ENCODE results near the genes MAP1B, TMEM174, ARHGEF28 and HEXB.

DNA sequence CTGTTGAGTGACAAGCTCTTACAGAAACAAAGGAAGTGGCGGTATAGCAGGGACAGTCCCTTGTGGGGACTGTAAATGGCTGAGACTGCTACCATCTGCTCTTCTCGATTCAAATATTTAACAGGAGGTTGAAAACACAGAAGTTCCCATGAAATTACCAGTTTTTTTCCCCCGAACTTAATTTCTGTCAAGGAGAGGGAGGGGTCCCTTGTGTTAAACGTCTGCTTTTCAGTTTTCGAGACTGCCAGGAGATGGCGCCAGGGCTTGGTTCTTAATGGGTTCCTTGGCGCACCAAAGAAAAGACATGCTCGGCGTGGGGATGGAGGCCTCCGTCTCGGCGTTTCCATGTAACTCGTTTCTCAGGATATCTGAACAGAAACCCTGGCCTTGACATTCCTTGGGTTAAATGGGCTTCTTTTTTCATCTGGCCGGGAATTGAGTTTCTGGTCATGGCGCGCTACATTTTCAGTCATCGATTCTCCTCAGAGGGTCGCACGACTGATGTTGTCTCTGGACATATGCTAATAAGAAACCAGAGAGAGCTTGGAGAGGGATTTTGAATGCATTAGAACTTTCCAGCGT lies 63.9 kb downstream of the CARTPT start:
- PRO-cap = no peak
- RRBS = no CpG with 5 or more reads among the region's 20 CpGs

GRCh38 chr5:72106729-72107895 lies at the start of gene MAP1B:
MAP1B (plus strand) TSS chr5:72107475.
- PRO-cap = bidirectional peak, plus-strand start at chr5:72107480, minus-strand start at chr5:72107374; bidirectional peak, plus-strand start at chr5:72108023, minus-strand start at chr5:72107721
- RRBS = 21% methylated on average over 7 of the region's 95 CpGs

- PRO-cap = no peak
- RRBS = no CpG with 5 or more reads among the region's 1 CpG
Observed at GRCh38 chr5:72244658-72245140, 75.3 kb downstream of the MRPS27 start.

DNA sequence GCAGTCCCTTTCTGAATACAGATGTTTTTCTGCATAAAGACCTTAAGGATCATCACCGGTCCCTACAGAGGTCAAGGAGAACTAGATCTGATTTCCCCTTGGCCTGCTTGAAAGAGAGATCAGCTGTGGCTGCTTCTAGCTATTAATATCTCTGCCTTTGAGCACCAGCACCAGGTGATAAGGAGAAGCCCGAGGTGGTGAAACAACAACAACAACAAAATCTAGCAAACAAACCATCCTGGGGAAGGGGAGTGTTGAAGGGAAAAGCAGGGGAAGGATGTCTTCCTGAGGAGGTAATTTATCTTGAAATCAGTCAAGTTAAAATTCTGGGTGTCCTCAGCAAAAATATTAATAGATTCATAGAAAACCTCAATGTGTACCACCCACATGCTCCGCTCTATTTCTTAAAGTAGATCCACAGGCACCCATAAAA lies 42.1 kb downstream of the ZNF366 start:
- PRO-cap = no peak
- RRBS = no CpG with 5 or more reads among the region's 3 CpGs

- PRO-cap = no peak
- RRBS = no CpG with 5 or more reads among the region's 4 CpGs
Observed at GRCh38 chr5:72827662-72828385, 11.4 kb downstream of the TNPO1 start.

DNA sequence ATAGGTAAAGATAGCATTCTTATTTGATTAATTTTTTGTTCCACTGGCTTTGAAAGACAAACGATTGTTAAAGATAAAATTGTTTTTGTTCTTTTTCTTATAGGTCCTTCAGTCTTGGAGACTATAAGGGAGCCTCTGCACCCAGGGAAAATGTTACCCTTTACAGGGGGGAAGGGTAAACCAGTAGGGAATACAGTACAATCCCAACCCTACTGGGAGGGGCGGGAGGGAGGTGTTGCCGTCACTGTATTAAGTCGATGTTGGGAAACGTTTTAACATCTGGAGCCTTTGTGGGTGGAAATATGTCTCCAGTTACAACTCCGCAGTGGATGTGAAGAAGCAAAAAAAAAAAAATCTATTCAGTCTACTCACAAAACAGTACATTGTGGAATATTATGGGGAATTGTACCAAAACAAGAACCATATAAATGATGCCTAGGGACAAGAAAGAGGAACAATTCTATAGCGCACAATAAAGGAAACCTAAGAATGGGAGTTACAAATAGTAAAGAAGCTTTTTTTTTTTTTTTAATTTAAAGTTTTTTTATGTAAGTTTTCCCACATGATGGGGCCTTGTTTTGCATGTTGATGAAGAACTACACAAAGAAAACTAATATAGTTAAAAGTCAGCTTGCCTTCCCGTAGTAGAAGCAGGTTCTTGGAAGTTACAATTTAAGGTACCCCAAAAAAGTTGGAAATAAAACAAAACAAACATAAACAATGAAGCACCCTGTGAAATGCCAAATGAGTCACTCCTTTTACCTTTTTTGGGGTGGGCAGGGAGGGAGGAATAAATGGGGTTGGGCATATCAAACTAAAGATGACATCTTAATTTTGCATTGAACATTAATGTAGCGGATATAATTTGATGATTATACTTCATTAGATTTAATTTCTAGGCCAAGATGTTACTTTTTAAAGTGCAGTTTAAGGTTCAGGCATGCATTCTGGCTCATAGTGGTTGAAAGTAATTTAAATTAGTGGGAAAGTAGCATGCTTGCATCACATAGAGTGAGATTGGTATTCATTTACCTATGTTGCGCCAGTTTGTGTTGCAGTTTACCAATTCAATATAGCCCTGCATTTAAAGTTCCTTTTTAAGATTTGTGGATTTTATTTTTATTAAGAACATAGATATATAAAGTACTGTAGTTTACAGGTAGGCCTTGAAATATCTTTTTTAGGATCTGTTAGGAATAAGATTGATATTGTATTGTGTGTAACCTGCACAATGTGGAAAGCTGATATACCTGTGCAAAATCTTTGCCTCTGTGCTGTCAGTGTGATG lies 46.8 kb upstream of the FCHO2 start:
- PRO-cap = no peak
- RRBS = no CpG with 5 or more reads among the region's 10 CpGs

DNA sequence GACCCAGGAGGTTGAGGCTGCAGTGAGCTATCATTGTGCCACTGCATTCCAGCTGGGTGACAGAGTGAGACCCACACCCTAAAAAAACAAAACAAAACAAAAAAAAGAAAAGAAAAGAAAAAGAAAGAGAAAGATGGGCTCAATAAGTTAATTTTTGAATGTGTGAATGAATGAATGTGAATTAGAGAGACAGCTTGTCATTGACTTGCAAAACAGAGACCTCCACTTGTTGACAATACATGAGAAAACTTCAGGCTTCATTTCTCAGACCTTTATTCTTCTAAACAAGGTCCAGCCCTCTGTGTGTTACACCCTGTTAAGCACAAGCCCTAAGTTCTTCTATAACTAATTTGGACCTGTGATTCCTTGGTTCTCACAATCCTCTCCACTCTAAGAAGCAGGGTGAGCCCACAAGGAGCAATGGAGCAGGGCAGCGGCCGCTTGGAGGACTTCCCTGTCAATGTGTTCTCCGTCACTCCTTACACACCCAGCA lies at the start of gene TMEM174:
Gene TMEM174, plus strand, starts transcription at position 370 of the 493 bp plus-strand sequence.
- PRO-cap = no peak
- RRBS = no CpG with 5 or more reads among the region's 3 CpGs

GRCh38 chr5:73507092-73507560 lies 8.9 kb downstream of the BTF3 start:
- PRO-cap = no peak
- RRBS = no CpG with 5 or more reads among the region's 2 CpGs

DNA sequence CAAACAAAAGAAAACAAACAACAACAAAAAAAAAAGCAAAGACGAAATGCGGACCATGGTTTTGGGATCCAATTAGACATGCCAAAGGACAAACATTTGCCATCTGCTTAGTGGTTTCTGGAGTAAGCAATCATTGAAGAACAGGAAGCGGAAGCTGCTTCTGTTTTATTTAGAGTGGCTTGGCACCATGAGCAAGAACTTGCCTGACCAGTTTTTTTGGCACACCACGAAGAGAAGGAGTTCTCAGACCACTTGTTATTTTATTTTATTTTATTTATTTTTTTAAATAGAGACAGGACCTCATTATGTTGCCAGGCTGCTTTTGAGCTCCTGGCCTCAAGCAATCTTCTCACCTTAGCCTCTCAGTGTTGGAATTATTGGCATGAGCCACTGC lies 17.0 kb downstream of the BTF3 start:
- PRO-cap = no peak
- RRBS = no CpG with 5 or more reads among the region's 4 CpGs

- PRO-cap = no peak
- RRBS = no CpG with 5 or more reads among the region's 9 CpGs
Observed at GRCh38 chr5:73544392-73545191, 20.8 kb downstream of the ANKRA2 start.

DNA sequence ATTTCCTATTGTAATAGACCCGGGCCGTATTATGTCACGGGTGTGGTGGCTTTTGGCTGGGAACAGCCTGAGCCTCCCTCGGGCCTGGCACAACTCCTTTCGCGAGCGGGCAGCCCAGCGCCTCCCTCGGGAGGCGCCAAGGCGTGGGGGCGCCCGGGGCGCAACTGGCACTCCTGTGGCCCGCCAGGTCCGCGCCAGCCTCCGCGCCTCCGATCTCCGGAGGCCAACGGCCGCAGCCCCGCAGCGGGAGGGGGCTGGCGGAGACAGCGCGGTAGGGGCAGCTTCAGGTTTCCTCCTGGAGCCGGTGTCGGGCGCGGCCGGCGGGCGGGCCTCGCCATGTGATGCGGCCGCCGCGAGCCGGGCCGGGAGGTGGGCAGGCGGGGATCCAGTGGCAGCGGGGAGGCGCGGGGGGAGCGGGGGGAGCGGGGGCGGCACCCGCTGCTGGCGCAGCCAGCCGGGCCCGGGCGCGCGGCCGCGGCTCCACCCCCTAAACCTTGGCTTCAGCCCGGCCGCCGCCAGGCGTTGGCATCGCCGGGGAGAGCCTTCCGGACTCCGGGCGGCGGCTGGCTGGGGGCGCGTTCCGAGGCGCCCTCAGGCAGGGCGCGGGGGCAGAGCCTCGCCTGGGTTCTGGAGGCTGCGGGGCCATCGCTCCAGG lies at the start of gene ARHGEF28:
Gene ARHGEF28, plus strand, starts transcription at position 528 of the 655 bp plus-strand sequence.
- PRO-cap = bidirectional peak, plus-strand start at position 90 of the sequence, minus-strand start at position 89 of the sequence; bidirectional peak, plus-strand start at position 528 of the sequence, minus-strand start at position 371 of the sequence
- RRBS = under 1% methylated on average over 34 of the region's 77 CpGs

- PRO-cap = bidirectional peak, plus-strand start at chr5:73813578, minus-strand start at chr5:73813412; bidirectional peak, plus-strand start at chr5:73814028, minus-strand start at chr5:73813754
- RRBS = no CpG with 5 or more reads among the region's 15 CpGs
Observed at GRCh38 chr5:73813139-73813834, 187.3 kb downstream of the ARHGEF28 start.

DNA sequence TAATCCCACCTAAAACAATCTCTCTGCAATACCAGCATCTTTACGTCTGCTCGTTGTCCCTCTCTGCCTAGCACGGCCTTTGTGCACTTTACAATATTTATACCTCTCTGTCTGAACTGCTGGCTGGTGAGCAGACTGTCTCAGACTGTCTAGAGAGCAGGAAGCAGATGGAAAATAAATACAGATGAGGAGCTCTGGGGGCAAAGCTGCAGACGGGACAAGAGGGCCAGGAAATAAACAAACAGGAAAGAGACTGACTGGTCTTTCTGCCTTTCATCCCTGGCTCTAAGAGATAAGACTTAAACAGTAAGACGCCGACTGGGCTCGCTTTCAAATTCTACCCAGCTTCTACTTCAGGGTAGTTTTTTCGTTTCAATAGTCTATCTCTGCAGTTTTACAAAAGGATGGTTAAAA lies 224.8 kb downstream of the ENC1 start:
- PRO-cap = no peak
- RRBS = no CpG with 5 or more reads among the region's 8 CpGs

- PRO-cap = bidirectional peak, plus-strand start at chr5:74685233, minus-strand start at chr5:74685051; bidirectional peak, plus-strand start at chr5:74685800, minus-strand start at chr5:74685738
- RRBS = under 1% methylated on average over 35 of the region's 82 CpGs
Observed at GRCh38 chr5:74684834-74685910, at the start of gene HEXB. HEXB (plus strand) TSS chr5:74685233.

GRCh38 chr5:74865294-74865563 lies 958 bp downstream of the FAM169A start:
- PRO-cap = no peak
- RRBS = no CpG with 5 or more reads among the region's 13 CpGs

GRCh38 chr5:75023801-75024245 lies 28.5 kb downstream of the GCNT4 start:
- PRO-cap = no peak
- RRBS = no CpG with 5 or more reads among the region's 5 CpGs

DNA sequence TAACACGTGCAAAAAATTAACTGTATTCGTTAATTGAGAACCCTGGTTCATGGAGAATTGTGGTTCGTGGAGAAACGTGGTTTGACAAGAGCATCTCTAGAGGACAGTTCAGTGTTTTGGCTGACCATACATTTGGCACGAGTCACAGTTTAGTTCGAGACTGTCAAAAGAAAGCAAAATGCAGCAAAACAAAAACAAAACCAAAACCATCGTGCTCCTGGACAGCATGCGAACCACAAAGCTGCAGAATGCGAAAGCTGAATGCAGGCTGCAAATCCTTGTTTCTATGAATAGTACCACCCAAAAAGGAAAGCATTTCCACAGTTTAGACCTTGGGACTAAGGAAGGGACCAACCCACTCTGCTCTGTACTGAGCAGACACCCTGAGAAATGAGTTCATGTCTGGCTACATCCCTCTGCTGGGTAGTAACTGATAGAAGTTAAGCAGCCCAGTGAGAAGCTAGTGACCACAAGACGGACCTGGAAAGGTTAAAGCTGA lies 3.9 kb downstream of the GCNT4 start:
- PRO-cap = no peak
- RRBS = no CpG with 5 or more reads among the region's 10 CpGs

DNA sequence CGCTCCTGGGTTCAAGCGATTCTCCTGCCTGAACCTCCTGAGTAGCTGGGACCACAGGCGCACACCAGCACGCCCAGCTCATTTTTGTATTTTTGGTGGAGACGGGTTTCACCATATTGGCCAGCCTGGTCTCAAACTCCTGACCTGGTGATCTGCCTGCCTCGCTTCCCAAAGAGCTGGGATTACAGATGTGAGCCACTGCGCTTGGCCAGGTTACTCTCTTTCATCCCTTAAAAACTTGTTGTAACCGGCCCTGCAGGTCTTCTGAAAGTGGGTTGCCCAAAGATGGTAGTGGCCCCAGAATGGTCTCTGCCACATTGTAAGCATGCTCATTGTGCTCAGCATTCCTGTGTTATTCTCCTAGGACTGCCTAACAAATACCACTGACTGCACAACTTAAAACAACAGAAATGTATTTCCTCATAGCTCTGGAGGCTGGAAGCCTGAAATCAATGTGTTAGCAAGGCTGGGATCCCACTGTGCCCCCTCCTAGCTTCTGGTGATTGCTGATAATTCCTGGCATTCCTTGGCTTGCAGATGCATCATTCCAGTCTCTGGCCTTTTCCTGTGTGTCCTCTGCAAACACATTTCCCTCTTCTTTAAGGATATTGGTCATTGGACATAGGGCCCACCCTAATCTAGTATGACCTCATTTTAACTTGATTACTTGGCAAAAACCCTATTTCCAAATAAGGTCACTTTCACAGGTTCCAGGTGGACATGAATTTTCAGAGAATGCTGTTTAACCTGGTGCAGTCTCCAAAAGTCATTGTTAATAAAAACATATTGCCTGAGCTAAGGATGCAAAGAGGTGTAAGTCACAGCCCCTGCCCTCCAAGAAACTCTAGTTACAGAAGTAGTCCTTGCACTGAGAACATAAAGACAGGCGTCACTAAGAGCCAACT lies 3.4 kb upstream of the GCNT4 start:
- PRO-cap = no peak
- RRBS = no CpG with 5 or more reads among the region's 9 CpGs

DNA sequence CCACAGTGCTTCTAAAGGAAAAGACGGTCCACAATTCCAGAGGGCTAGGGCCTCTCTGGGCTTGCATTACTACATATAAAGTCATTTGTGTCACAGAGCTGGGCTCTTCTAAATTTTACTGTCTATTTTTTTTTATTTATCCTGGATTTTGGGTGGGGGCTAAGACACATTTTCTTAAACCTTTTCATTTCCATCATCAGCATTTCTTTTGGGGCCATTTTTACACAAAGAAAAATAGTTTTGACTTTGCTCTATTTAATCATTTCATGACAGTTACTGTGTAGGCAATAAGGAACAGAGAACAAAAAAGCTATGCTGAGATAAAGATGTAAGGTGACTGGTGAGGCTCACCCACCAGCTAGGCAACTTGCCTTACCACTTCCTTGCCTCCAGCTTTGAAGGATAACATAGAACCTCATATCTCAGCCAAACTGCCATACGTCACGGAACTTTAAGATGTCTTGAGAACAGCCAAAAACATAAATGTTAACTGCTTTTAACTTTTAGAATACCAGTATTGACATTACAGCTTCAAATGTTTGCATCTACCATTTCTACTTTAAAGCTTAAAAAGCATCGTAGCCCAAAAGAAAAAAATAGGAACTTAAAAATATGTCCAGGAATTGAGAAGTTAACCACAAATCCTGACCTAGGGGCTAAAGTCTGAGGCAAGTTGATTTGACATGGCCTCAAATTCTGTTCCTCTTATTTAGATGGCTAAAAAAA lies 7.5 kb upstream of the GCNT4 start:
- PRO-cap = no peak
- RRBS = no CpG with 5 or more reads among the region's 4 CpGs

DNA sequence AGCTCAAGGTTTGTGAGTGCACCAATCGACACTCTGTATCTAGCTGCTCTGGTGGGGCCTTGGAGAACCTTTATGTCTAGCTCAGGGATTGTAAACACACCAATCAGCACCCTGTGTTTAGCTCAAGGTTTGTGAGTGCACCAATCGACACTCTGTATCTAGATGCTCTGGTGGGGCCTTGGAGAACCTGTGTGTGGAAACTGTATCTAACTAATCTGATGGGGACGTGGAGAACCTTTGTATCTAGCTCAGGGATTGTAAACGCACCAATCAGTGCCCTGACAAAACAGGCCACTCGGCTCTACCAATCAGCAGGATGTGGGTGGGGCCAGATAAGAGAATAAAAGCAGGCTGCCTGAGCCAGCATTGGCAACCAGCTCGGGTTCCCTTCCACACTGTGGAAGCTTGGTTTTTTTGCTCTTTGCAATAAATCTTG lies 2.8 kb upstream of the HMGCR start:
- PRO-cap = no peak
- RRBS = no CpG with 5 or more reads among the region's 6 CpGs

All from MCF 10A (cell line).